ENCODE measurements around a stretch of chr2.

DNA sequence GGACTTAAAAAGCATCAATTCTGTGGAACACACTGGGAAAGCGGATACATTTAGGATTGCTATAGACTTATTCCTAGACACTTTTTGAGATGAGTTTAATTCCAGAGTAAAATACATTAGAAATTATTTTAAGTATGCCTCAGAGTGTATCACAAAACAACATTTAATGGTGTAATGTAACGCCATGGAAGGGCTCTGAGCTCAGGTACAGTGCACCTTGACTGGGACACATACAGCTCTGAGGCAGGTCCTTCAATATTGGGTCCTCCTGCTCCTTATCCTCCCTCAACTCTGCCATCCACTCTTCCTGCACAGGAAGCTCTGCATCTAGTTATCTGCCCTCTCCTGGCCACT, 57.8 kb downstream of the LRRFIP1 start:
- PRO-cap: no peak

DNA sequence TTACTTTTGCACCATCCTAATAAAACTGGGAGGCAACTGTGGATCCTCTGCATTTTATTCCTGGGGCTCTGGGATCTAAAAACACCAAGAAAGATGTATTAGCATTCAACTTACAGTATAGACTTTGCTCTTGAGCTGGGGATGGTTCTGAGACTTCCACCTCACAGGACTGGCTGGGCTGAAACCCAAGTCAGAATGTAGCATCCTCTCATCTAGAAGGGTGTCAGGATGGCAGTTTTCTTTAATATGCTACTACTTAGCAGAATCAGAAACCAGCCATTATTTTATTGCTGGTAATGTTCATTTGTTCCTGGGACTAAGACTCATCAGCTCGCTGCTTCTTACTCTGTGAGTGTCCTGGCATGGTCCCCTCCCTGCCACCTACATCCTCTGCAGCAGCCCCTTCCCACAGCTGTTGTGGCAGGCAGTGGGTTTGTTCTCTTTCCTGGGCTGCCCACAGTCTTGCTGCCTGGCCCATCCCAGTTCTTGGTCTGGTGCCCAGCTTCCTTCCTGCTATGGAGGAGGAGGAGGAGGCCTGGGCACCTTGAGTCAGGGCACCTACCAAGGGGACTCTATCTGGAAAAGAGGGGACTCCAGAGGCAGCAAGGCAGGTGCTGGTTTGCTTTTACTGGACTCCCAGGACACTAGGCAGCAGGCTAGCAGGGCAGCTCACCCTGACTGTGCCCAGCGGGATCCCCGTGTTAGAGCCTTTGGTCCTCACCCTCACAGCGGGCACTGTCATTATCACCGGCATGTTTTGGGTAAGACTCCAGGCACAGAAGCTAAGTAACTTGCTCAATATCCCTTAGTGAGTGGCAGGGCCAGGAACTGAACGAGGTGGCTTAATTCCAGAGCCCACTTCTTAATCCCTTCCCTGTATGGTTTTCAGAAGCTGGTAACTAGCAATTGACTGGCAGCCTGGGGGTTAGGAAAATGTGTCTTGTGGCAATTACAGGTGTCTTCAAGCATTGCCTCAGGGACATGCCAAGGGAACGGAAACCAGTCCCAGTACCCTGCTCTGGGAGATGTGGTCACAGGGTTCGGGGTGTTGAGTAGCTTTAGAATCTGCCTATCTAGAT, 62.1 kb downstream of the LRRFIP1 start:
- PRO-cap: no peak

DNA sequence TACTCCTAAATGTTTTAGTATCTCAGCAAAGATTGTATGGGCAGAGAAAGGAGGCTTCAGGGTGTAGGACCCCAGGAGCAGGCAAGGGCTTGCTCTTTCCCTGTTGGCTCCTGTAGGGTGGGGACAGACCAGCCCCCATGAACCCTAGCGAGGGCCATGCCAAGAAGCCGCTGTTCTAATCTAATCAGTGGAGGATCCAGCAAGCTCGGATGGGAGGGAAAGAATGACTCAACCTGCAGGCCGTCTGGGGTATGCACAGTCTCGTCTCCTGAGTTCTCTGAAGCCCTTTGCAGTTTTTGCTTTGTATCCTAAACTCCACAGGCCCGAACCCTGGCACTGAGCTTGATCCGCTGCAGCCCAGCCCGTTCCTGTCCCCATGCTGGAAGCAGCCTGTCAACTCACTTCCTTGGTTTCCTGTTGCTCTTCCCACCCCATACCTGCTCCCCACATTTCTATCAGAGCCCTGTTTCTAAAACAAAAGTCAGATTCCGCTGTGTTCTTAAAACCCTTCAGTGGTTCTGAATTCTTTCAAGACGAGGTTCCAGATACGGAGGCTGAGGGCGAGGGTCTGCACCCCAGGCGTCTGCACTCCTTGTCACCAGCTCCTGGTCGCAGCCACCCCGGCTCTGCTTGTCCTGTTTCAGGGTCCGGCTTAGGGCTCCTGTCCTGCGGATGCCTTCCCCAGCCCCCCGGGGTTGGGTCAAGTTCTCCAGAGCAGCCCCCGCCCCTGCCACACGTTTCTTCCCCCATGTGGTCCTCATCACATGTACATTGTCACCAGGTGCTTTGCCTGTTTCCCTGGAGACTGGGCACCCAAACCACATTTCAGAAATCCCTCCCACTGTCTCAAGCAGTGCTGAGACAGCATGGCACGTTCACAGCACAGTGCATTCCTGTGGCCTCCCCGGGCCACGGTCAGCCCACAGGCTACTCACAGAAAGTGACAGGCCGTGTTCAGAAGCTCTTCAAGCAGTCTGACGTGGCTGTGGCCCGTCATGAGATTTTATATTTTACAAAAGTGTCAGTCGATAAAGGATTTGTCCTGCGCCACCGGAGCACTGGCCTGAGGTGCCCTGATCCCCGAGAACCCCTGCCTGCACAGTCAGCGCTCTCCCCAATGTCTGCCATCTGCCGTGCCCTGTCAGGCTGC, 75.9 kb downstream of the LRRFIP1 start:
- PRO-cap: no peak

DNA sequence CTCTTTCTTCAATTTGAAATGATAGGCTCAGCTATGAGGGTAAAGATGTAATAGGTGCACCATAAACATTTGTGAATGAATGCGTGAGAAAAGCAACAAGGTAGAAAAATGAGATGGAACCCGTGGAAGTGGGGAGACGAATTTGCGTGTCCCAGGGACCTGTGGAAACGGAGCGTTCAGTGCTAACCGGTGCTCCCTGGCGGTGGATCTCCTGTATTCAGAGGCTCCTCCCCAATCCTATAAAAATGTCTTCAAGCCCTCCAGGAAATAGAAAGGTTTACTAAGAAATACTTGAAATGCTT, 62.9 kb upstream of the RBM44 start:
- PRO-cap: no peak

GRCh38 chr2:237879111-237879529, 19.7 kb downstream of the RAMP1 start:
- PRO-cap: no peak

GRCh38 chr2:238057535-238057734, 3.4 kb upstream of the SCLY start:
- PRO-cap: no peak

DNA sequence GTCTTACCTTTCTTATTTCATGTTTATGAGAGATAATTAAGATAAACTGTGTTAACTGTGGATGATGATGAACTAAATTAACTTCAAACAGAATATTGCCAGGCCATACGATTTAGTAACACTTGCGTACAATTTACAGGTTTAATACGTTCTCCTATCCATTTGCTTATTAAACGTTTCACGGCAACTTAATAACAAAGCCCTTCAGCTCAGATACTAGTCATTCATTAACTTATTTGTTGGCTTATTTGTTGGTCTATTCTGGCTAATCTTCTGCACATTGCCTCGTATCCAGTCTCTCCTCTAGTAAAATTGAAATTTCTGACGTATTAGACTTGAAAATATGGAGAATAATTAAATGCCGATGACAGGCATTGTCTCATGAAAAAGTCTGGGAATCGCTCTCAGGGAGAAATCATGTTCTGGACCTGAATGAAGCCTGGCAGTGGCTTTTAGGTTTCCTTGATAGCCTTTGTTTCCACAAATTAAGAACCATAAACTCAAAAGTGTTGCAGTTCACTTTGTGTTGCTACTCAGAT, 4.3 kb downstream of the SCLY start:
- PRO-cap: no peak

DNA sequence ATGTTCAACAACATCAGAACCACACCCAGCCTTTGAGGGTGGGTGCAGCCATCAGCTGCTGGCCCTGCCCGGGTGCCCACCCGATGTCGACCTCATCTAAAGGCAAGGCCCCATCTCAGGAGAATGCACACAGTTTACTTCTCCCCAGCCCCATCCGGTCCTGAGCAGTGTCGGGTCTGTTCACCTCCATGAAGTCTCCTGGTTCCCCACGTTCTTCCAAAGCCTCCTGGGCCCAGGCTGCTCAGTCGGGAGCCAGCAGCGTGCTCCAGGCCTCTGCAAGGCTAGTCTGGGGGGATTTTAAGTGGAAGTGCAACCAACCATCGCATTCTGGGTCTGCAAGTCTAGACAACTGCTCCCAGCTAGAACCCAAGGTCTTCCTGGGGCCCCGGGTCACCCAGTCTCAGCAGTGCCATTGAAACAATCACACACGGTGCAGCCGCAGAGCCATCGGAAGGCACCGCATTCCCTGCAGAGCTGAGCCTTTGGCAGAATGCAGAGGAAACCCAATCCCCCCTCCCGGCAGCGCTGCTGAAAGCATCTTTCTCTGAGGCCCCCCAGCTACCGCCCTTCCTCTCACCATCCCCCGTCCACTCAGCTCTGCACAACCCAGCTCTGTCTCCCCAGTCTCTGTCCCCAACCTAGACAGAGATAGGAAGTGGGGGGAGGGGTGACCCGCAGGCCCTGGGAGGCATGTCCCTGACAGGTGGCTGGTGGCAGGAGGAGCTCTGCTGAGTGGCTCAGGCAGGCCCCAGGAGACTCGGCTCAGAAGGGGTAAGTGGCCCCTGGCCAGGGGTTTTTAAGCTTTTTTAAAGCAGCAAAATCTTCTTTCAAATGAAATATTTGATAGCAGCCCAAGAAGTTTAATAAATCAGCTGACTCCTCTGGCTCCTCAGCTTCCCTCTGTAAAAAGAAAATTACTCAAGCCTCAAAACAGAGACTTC, 8.6 kb downstream of the ESPNL start:
- PRO-cap: no peak

DNA sequence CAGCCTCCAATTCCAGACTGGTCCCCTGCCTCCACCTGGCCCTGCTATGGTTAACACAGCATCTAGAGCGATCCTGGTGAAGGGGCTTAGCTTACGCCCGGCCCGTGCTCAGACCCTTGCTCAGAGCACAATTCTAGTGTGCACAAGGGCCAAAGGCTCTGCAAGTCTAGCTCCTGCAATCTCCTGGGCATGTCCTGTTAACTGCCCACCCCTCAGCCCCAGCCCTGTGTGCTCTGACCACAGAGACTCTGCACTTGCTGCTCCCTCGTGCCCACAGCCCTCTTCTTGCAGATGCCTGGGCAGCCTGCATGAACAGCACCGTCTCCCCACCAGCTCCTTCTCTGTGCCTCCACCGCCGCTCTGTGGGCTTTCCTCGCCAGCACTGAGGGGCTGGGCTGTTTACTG, 6.4 kb downstream of the PER2 start:
- PRO-cap: no peak

DNA sequence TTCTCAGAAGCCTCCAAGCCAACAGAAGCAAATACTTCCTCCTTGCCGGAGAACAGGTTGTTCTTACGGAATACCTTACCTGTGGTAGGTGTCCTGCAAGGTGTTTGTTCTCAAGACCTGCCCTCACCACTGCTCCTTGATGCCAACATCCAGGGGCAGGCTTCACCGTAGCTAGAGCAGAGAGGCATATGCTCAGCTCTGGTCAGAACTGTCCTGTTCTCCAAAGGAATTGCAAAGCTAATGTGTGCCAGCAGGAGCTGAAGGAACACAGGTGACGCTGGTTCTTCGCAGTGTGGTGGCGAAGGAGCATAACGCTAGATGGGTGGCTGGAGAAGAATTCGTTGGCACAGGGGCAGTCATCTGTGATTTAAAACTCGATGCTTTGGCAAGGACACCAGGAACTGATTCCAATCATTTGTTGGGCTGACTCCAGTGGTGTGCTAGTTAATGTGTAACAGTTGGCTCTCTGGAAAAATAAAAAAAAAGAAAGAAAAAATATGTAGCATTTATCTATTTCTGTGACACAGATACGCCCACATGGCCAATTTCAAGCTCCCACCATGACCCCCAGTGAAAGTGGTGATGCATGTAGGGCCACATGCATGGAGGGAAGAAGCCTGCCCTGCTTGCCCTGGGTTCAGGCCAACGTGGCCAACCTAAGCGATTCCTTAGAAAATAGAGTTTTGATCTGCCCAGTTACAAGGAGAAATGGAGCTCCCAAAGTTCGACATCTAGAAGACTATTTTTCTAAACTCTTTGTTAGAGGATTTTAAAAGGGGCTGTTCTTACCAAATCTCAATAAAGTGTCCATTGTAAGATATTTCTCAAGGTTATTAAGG, 11.5 kb upstream of the PER2 start:
- PRO-cap: unidirectional peak, minus-strand start at position 343 of the sequence

- PRO-cap: no peak
Observed at GRCh38 chr2:238348573-238349028, 28.3 kb downstream of the TRAF3IP1 start.

GRCh38 chr2:238357326-238358125, 37.2 kb downstream of the TRAF3IP1 start:
- PRO-cap: no peak

DNA sequence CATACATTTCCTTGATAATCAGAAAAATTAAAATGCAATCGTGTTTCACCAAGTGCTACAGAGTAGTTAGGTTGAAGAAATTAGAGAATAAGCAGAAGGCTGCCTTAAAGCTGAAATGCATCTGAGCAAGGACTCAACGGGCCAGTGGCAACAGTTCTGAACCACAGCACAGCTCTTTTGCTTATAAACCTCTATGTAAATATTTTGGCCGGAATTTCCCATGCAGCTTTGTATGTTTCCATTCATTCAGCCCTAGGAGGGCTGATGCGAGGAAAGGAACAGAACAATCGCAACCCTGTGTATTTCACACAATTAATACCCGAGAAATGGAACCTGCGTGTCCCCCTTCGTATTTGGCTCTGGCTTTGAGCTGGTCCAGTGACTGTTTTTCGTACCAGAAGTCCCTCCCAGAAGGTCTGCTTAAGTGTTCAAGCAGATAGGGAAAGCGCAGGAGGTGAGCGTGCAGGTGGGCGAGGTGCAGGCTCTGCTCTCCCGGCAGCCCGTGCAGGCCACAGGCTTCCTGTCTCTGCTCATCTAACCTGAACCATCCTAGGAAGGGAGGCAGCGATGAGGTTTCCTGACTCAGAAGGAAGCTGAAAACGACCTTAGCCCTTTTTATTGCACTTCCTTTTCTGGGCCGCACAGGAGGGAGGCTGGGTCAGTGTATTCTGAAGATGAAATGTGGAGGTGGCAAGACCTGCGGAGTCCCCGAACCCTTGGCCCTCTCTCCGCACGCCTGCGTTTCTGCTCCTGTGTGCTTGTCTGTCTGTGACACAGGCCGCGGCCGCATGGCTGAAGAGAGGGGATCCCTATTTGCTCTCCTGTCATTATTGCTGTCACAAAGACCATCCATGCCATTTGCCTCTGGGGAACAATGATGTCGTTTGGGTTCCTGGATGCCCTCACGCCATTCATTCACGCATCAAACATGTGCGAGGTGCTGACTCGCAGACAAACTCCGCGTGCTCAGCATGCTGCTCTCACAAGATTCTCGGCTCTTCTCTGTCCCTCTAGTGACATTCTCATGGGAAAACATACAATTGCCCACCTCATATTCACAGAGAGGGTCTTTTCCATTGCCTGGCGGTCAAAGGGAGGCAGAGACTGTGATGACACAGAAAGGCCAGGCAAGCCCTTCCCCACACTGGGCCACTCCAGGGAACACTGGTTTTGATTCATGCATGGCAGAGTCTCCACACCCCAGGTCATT, 67.5 kb downstream of the ASB1 start:
- PRO-cap: no peak

DNA sequence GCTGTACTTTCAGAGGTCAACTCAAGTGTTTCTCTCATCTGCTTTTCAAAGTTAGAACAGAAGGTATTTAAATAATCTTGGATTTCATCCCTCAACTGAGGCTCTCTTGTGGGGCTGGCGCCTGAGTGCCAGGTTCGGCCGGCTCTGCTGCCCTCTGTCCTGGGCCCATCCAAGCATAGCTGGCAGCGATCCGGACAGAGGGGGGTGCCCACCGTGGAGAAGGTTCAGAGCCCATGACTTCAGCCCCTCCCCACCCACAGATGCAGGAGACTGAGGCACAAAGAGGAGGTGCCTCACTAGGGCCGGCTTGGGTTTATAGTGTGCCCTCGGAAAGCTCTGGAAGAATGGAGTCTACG, 132.1 kb downstream of the ASB1 start:
- PRO-cap: no peak

GRCh38 chr2:238886365-238887061, 38.6 kb downstream of the TWIST2 start:
- PRO-cap: no peak

- PRO-cap: no peak
Observed at GRCh38 chr2:238902282-238902718, 54.4 kb downstream of the TWIST2 start.

- PRO-cap: no peak
Observed at GRCh38 chr2:238907413-238908262, 59.8 kb downstream of the TWIST2 start.

DNA sequence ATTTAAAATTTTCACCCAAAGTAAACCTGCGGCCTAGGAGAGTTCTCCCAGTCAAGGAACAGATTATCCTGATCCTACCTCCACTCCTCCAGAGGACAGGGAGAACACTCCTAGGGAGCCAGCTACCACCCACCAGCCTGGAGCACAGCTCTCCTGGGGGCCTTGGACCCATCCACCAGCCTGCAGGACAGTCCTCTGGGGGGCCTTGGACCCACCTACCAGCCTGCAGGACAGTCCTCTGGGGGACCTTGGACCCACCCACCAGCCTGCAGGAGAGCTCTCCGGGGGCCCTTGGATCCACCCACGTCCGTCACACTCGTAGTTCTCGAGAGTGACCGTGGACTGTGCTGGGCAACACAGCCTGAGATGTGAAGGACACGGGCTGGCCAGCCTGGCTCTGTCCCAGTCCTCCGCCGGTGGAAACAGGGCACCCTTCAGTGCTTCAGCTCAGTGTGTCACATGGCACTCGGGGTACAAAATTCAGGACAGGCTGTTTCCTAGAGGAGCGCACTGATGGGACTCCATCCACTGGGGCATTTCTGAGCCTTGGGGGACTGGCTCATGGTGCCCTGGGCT, 211.9 kb downstream of the TWIST2 start:
- PRO-cap: no peak

DNA sequence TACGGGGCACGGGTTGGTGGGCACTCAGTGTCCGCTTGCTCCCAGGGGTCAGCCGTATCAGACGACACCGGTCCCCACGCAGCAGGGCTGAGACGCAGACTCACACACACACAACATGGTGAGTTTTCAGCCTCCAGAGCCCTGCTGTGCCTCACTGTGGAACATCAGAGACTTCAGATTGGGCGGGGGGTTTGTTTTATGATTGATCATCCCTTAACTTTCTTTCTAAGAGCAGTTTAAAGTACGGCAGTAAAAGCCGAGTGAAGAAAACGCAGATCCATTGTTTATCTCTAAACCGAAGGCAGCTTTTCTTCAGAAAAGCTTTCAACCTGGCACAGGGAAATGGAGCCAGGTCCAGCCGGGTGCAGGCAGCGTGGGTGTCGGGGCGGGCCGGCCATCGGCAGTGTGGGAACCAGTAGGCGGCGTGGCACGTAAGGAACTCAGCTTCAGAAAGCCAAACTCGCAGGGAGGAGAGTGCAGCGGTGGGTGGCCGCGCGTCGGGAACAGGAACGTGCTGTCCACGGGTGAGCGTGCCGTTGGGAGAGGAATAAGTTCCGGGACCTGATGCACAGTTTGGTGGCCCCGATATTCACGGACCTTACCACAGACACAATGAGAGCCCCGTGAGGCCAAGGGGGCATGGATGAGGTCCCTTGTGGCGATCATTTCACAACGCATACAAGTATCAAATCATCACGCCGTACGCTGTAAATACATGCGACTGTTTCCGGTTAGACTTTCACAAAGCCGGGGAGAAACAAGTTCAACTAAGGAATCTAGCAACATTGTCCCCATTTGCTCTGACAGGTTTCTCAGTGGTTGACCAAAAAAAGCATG, 270.3 kb downstream of the TWIST2 start:
- PRO-cap: no peak

DNA sequence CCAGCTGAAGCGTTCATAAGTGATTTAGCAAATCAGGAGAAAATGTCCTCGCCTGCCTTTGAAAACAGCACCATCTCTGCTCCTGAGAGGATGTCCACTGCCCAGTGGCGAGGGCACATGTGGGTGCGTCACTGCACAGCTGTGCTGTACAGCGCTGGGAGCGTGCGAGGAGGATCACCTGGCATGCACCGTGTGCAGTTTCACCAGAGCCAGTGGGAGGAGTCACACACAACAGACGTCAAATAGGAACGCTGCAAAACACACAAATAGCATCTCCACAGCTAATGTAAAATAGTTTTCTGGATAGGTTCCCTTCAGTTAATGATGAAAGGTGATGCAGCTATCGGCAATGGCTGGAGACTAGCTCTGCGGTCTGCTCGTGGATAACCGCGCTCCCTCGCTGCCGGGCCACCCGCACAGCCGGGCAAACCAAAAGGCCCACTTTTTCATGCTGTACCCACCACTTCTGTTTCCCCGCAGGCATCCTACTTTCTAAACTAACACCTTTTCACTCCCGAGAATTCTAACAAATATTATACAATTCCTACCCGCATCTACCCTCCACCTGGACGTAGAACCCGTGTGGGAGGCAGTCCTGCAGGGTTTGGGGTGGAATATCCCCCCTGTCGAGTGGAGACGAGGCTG, 153.9 kb downstream of the HDAC4 start:
- PRO-cap: no peak